Epidermal melanocyte (primary cell): ENCODE measurements around a stretch of chr17.

GRCh38 chr17:74839047-74839600 lies 20.6 kb downstream of the GRIN2C start:
- RRBS, result no CpG with 5 or more reads among the region's 7 CpGs

- RRBS, result 5% methylated on average over 24 of the region's 84 CpGs
Measured at GRCh38 chr17:74852061-74852867, 7.4 kb downstream of the GRIN2C start.

GRCh38 chr17:74922640-74923044 lies 413 bp downstream of the USH1G start:
- RRBS, result no CpG with 5 or more reads among the region's 14 CpGs

- RRBS, result 7% methylated on average over 10 of the region's 35 CpGs
Measured at GRCh38 chr17:75033544-75034229, 13.1 kb downstream of the ATP5PD start.

GRCh38 chr17:75063925-75064772 lies 17.1 kb downstream of the KCTD2 start:
- RRBS, result no CpG with 5 or more reads among the region's 17 CpGs

GRCh38 chr17:75128483-75129206 lies 2.9 kb downstream of the NT5C start:
- RRBS, result 92% methylated on average over 11 of the region's 31 CpGs

DNA sequence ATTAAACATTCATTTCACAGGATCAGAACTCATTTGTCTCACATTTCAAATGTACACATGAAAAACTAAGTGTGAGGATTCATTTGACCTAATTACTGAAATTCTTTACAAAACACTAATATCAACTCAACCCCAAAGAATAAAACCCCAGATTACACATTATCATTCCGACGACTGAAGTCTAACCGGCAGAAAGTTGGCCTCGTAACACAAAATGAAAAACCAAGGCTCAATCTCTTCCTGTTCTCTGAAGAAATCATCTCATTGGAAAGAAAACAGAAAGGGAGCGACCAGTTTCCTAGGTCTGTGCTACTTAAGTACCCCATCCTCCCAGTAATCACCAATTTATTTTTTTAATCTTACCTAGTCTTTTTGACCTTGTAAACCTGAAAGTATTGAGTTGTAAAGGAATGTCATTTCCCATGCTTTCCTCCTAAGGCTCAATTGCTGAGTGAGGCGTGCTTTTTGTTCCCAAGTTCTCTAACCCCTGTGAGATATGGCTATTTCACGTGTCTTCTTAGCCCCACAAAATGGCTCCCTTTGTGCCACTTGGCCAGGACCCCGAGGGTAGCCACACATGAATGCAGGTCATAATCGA lies 1.7 kb downstream of the JPT1 start:
- RRBS, result no CpG with 5 or more reads among the region's 9 CpGs

DNA sequence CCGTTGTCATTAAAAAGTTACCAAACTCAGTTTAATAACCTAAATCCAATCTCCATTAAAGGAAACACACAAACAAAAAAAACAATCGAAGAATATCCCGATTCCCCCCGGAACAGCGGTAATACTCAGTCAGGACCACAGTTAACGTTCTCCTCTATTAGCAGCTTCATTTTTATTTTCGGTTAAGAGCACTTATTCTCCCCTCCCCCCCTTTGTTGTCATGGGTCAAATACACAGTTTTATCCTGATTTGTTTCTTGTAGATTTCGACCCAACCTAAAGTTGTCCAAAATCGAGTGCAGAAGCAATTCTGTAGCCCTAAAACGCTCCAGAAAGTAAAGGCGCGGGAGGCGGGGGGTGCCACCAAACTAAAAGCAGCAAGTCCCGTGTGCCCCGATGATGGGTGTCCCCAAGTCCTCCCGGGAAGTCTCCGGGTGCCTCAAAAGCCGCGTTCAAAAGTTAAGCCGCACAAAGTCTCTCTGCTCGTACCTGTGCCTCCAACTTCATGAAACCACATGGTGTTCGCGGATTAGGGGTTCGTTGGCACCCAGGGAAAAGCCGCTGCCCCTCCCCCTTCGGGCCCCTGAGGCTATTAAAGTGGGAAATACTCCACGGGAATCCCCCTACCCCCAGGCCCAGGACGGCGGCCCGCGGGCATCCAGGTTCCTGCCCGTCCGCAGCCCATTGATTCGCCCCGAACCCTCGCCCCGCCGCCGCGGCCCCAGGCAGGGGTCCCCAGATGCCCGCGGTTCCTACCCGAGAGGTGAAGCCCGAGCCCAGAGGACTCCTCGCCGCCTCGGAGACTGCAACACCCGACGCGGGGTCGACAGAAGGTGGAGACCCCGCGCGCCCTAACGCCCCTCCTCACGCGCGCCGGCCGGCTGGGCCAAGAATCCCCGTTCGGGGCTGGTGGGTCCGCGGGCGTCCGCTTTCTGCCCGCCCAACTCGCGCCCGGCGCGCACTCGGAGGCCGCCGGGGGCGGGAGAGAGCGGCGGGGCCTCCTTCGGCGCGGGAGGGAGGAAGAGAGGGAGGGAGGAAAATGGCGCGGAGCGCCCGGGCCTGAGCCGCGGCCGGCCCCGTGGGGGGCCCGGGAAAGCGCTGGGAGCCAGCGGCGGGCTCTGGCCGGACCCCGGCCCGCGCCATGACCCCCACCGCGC lies 754 bp downstream of the SUMO2 start:
- RRBS, result 3% methylated on average over 22 of the region's 99 CpGs

- RRBS, result no CpG with 5 or more reads among the region's 15 CpGs
Measured at GRCh38 chr17:75252358-75253327, 8.8 kb downstream of the GGA3 start.

- RRBS, result no CpG with 5 or more reads among the region's 13 CpGs
Measured at GRCh38 chr17:75253328-75253790, 8.0 kb downstream of the GGA3 start.

DNA sequence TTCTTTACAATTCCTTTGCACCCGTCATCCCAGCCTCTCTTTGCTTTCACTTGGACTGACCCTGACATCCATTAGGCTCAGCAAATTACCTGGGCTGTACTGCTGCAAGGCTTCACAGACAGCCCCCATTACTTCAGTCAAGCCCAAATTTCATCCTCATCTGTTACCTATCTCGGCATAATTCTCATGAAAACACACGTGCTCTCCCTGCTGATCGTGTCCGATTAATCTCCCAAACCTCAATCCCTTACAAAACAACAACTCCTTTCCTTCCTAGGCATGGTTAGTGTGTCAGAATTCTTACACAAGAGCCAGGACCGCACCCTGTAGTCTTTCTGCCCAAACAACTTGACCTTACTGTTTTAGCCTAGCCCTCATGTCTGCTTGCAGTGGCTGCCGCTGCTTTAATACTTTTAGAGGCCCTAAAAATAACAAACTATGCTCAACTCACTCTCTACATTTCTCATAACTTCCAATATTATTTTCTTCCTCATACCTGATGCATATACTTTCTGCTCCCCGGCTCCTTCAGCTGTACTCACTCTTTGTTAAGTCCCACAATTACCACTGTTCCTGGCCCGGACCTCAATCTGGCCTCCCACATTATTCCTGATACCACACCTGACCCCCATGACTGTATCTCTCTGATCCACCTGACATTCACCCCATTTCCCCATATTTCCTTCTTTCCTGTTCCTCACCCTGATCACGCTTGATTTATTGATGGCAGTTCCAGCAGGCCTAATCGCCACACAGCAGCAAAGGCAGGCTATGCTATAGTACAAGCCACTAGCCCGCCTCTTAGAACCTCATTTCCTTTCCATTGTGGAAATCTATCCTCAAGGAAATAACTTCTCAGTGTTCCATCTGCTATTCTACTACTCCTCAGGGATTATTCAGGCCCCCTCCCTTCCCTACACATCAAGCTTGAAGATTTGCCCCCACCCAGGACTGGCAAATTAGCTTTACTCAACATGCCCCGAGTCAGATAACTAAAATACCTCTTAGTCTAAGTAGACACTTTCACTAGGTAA lies 5.3 kb downstream of the GGA3 start:
- RRBS, result no CpG with 5 or more reads among the region's 13 CpGs

- RRBS, result 96% methylated on average over 4 of the region's 12 CpGs
Measured at GRCh38 chr17:75266545-75267192, 4.4 kb downstream of the MIF4GD start.

DNA sequence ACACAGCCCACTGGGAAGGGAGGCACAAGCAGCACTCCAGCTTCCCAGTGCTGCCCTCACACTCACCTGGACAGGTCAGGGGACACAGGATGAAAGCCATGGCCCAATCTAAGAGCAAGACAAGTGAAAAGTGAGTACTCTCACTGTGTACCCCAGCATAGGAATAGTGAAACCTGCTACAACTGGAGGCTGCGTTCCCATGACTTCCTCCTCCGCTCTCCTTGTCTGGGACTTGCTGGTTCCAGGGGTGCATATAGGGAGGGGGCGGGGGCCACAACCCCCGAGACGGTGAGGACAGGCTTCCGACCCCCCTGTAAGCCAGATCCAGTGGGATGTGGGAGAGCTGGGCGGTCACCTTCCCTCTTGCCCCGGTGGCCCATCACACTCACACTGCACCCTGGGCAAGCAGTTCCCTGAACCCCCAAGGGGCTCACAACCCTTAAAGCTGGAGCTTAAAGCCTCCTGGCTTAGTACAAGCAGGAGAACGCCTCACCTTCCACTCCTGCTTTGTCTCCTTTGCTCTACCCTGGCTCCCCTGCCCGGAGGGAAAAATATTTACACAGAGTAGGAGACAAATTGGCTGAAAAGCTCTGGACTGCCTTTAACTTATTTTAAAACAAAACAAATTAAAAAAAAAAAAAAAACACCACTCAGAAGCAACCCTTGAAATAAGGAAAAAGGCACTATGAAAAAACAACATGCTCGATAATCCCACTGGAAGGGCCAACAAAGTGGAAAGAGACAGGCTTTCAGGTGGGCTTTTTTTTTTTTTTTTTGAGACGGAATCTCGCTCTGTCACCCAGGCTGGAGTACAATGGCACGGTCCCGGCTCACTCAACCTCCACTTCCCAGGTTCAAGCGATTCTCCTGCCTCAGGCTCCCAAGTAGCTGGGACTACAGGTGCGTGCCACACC lies 29.7 kb upstream of the SLC25A19 start:
- RRBS, result 95% methylated on average over 2 of the region's 17 CpGs

DNA sequence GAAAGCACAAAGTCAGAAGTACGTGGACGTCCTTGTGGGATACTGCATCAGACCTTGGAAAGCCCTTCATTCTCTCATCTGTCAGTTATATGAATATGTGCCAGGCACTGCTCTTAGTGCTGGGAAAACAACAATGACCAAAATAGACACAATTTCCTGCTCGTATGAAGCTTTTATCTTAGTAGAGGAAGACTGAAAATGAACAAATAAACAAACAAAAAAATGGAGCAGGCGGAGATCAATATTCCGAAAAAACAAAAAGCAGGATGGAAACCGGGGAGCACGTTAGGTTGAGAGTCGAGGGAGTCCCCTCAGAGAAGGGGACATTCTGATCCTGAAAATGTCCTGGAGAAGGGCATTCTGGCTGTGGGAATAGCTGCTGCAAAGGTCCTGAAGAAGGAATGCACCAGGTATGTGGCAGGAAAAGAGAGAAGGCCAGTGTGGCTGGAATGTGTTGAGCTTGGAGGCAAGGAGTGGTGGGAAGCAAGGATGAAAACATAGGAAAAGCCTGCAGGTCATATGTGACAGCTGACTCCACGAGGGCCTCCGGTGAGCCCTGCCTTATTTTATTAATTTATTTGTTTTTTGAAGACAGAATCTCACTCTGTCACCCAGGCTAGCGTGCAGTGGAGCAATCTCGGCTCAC lies 15.5 kb upstream of the TMEM94 start:
- RRBS, result no CpG with 5 or more reads among the region's 12 CpGs

- RRBS, result no CpG with 5 or more reads among the region's 14 CpGs
Measured at GRCh38 chr17:75468802-75469404, 12.5 kb downstream of the TMEM94 start.

GRCh38 chr17:75557485-75557933 lies 30.1 kb upstream of the MYO15B start:
- RRBS, result no CpG with 5 or more reads among the region's 10 CpGs

DNA sequence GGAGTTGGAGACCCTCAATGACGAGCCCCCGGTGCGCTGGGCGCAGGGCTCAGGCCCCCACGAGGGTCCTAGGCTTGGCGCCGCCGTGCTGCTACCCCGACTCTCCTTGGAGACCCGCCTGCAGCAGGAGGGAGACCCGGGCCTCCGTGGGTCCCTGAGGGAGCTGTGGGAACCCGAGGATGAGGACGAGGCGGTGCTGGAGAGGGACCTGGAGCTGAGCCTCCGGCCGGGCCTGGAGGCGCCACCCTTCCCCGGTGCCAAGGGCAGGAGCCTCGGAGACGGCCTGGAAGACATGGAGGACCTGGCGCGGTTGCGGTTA lies 2.3 kb downstream of the MYO15B start:
- RRBS, result 51% methylated on average over 10 of the region's 24 CpGs

DNA sequence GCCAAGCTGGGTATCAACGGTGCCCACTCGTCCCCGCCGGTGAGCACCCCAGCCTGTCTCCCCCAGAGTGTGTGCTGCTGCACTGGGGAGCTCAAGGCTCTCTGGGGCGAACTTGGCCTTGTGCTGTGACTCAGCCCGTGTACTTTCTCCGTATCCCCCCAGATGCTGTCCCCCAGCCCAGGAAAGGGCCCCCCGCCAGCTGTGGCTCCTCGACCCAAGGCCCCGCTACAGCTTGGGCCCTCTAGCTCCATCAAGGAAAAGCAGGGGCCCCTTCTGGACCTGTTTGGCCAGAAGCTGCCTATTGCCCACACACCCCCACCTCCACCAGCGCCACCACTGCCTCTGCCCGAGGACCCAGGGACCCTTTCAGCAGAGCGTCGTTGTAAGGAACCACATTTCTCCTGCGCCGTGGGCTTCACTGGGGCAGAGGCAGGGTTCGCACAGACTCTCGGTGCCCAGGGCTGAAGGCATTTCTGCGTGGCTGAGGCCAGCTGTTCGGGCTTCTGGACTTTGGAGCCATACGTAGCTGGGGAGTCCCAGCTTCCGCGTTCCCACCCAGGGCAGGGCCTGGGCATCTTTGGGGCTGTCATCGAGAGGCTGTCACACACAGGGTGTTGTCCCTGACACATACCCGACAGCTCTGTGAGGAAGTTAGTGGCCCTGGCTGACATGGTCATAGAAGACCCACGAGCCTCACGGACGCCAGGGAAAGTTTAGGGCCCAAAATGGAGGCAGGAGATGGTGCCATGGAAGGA lies 16.1 kb upstream of the SMIM5 start:
- RRBS, result no CpG with 5 or more reads among the region's 28 CpGs

- RRBS, result no CpG with 5 or more reads among the region's 11 CpGs
Measured at GRCh38 chr17:75650805-75651390, 4.8 kb downstream of the SMIM6 start.

- RRBS, result no CpG with 5 or more reads among the region's 20 CpGs
Measured at GRCh38 chr17:75703385-75704262, 17.6 kb upstream of the ITGB4 start.